ENCODE results near the gene DACH1.

DNA sequence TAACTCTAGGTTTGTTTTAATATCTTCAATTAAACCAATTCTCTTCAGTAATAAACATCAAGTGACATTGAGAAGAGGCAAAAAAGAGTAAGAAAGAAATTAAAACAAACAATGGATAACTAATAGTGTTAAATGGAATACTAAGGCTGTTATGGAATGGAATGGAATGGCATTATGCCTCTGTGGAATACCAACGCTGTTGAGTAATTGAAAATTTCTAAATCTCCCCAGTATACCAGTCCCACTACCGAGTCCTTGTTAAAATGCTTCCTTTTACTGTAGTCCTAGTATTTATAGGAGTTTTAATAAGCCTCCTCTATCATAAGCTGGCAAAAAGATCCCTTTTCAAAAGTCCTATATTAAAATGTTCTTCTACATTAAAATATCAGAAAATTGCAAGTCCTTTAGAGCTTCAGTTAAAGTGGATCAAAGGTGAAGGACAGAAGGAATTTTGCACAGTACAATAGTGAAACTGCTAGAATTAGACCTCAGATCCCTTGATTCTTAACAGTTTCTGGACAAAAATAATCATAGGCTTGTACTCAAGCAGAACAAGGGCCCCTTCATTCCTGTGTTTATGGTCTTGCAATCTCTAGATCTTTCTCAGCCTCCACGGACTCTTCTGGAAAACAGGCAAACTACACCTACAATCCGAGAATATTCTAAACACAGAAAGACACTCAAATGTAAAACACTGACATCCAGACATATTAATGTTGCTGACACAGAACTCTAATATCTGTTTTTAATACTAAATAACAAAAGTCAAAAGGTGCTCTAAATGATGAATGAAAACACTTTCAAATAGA is 128.2 kb downstream of the PCDH9 start:
- PRO-cap = no peak
- RAMPAGE, long total RNA, 4 experiments = no peak in any of the 4 experiments

- PRO-cap = no peak
- RAMPAGE, long total RNA, 4 experiments = no peak in any of the 4 experiments
Observed at GRCh38 chr13:69221481-69222058, 886.7 kb downstream of the KLHL1 start.

DNA sequence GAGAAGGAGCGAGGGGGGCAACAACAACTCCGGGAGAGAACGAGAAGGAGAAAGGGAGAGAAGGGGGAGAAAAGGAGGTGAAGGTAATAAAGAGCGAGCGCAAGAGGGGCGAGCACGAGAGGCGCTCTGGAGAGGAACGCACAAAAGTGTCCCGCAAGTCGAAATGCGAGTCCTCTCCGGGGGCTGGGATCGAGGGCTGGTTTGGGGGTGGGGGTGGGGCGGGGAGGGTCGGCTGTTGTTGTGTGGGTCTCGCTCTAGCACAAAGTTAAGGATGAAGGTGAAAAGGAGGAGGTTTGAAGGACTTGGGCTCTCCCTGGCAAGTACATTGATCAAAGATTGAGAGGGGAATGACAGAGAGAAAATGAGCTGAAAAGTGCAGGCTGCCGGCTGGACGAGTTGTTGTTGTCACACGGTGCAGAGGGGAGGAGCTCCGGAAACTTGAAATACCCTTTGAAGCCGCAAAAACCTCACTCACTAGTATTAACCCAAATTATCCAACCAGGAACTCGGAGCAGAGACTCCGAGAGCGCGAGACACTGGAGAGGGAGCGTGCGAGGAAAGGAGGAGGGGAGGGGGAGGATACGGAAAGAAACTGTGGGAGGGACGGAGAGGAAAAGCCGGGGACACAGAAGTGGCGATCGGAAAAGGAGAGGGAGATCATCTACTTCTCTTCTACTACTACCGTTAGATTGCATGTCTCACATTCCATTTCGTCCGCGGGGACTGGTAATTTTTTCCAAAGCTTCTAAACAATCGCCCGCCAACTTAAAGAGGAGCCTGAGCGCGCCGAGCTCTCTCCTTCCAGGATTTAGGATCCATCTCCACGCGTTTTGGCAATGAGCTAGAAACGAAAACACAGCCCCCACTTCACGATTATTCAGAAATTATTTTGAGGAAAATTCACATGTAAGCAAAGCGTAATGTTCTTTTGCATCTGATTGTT is at the start of gene DACH1:
DACH1 (minus strand) TSS at position 349 of the 943 bp plus-strand sequence.
- PRO-cap = unidirectional peak, plus-strand start at position 504 of the sequence
- RAMPAGE, long total RNA, 4 experiments = start-site peak on the minus strand in 1 of 4 experiments, centred at position 462 of the sequence, 8 reads per replicate

DNA sequence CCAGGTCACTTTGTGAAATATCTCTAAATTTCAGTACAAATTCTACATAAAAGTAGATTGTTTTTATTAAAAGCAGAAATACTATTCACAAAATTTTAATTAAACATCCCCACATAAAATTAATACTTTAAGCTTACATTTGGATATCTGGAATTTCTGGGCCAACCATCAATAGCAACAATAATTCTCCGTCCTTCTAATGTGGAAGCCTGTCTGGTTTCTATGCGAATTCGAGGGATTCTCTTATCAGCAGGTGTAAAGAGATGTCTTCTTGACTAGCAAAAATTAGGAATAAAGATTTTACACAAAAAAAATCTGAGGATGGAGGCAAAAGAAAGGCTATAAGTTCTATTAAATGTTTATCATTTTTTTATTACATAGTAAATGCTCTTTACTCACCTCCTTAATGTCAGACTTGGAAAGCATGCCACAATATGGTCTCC is 8.1 kb downstream of the DIS3 start:
- PRO-cap = no peak
- RAMPAGE, long total RNA, 4 experiments = no peak in any of the 4 experiments

DNA sequence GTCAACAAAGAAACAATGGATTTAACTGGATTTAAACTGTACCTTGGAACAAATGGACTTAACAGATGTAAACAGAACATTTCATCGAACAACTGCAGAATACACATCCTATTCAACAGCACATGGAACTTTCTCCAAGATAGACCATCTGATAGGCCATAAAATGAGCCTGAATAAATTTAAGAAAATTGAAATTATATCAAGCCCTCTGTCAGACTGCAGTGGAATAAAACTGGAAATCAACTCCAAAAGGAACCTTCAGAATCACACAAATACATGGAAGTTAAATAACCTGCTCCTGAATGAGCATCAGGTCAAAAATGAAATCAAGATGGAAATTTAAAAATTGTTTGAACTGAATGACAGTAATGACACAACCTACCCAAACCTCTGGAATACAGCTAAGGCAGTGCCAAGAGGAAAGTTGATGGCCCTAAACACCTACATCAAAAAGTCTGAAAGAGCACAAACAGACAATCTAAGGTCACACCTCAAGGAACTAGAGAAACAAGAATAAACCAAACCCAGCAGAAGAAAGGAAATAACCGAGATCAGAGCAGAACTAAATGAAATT is 116.1 kb downstream of the PIBF1 start:
- PRO-cap = no peak
- RAMPAGE, long total RNA, 4 experiments = no peak in any of the 4 experiments

GRCh38 chr13:73169834-73170425 is 111.1 kb downstream of the KLF5 start:
- PRO-cap = no peak
- RAMPAGE, long total RNA, 4 experiments = no peak in any of the 4 experiments

GRCh38 chr13:73365320-73366041 is 306.7 kb downstream of the KLF5 start:
- PRO-cap = no peak
- RAMPAGE, long total RNA, 4 experiments = no peak in any of the 4 experiments

- PRO-cap = no peak
- RAMPAGE, long total RNA, 4 experiments = no peak in any of the 4 experiments
Observed at GRCh38 chr13:73618593-73618898, 559.7 kb downstream of the KLF5 start.

- PRO-cap = no peak
- RAMPAGE, long total RNA, 4 experiments = no peak in any of the 4 experiments
Observed at GRCh38 chr13:73676838-73677688, 618.3 kb downstream of the KLF5 start.

DNA sequence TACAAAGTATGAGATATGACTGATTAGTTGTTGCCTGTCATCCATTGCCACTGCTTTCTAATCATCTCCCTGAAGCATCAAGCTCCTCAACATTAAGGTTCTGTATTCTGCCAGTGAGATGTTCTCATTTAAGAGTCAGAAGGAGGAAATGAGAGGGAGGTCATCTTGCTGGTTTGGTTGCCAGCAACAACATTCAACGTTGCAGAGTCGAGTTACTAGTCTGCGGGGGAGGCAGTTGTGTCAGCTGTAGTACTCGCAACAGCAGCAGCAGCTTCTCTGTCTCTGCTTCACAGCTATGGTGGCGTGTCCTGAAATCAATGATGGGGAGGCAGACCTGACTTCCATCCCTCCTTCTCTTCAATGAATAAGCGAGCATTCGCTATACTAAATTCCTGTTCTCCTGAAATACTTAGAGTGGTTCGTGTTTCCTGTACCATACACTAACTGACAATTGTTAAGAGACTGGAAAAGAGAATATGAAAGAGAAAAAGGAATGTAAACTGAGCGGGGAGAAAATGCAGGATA is 812.2 kb downstream of the KLF5 start:
- PRO-cap = no peak
- RAMPAGE, long total RNA, 4 experiments = no peak in any of the 4 experiments

GRCh38 chr13:74162201-74162668 is 1103.4 kb downstream of the KLF5 start:
- PRO-cap = no peak
- RAMPAGE, long total RNA, 4 experiments = no peak in any of the 4 experiments

- PRO-cap = no peak
- RAMPAGE, long total RNA, 4 experiments = no peak in any of the 4 experiments
Observed at GRCh38 chr13:74465545-74466028, 1016.4 kb downstream of the TBC1D4 start.

DNA sequence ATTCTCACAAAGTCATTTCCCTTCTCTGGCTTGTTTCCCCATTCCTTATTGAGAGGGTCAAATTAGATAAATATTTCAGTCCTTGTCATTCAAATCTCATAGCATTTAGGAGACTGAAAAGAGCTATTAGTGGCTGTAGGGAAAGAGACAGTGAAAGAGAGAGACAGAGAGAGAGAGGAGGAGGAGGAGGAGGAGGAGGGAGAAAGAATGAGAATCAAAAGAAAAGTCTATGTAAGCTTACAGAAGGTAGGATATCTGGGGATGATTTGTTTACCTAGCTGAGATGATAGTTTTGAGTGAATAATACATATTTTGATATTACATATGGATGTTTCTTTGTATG is 776.1 kb downstream of the TBC1D4 start:
- PRO-cap = no peak
- RAMPAGE, long total RNA, 4 experiments = no peak in any of the 4 experiments

- PRO-cap = no peak
- RAMPAGE, long total RNA, 4 experiments = no peak in any of the 4 experiments
Observed at GRCh38 chr13:75219748-75220115, 262.2 kb downstream of the TBC1D4 start.

DNA sequence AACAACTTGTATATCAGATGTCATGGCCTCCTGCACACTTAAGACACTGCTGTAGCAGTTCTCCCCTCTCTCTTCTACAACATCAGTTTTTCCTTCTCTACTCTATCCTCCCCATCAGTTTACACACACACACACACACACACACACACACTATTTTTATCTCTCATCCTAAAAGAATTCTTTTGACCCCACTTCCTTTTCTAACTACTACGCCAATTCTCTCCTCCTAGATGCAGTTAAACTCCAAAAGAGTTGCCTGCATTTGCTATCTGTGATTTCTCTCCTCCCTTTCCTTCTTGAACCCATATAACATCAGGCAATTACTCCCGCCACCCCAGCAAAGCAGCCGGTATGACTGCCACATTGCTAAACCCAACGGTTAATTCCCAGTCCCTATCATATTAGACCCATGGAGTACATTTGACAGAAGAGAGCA is 90.9 kb downstream of the TBC1D4 start:
- PRO-cap = no peak
- RAMPAGE, long total RNA, 4 experiments = start-site peak on the minus strand in 1 of 4 experiments, centred at position 217 of the sequence, 7 reads per replicate

DNA sequence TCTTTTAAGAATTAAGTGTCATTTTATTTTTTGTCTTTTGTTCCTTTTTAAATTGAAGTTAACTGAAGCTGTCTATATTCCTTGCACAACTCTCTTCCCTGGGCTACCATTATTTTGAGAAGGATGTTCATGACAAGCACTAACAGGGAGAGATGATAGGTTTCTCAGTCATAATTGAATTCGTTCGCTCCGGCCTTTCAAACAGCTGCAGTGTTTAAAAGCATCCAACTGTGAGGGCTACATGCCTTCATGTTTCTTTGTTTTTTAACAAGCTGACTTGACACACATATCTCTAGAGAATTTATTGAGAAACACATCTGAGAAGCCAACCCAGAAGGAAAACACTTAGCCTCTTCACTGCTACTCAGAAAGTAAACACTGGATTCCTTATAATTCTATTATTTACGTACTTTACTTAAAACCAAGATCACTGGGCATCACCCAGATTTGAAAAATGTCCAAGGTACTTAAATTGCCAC is 76.0 kb downstream of the TBC1D4 start:
- PRO-cap = no peak
- RAMPAGE, long total RNA, 4 experiments = no peak in any of the 4 experiments

- PRO-cap = no peak
- RAMPAGE, long total RNA, 4 experiments = no peak in any of the 4 experiments
Observed at GRCh38 chr13:75458119-75458835, 23.7 kb downstream of the TBC1D4 start.

DNA sequence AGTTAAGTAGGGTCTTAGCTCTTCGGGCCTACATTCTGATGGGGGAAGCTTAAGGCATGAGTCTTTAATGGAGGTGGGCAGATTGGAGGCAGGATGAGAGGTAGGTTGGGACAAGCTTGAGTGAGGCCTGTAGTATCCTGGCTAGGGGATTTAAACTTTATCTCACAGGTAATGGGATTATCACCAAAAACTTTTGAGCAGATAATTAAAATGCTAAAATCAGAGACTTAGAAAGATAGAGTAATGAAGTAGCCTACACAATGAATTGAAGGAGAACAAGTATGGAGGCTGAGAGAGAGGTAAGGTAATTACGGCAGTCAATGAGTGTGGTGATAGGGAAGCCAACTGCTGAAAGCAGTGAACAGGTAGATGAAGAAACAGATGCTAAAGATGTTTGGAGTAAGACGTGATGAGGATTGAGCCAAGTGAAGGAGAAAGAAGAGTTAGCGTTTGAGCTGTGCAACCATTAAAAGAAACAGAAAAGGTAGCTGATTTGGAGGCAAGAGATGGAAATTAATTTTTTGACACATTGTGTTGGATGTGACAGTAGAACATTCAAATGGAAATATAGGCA is 137.1 kb downstream of the LMO7 start:
- PRO-cap = no peak
- RAMPAGE, long total RNA, 4 experiments = no peak in any of the 4 experiments

GRCh38 chr13:75802157-75802706 is 166.1 kb downstream of the LMO7 start:
- PRO-cap = no peak
- RAMPAGE, long total RNA, 4 experiments = no peak in any of the 4 experiments

- PRO-cap = no peak
- RAMPAGE, long total RNA, 4 experiments = no peak in any of the 4 experiments
Observed at GRCh38 chr13:76882377-76882813, 3.8 kb downstream of the KCTD12 start.

Measured in suprapubic skin (tissue), 4 donors.